ENCODE measurements around the genes RPF1 and C1orf52.

DNA sequence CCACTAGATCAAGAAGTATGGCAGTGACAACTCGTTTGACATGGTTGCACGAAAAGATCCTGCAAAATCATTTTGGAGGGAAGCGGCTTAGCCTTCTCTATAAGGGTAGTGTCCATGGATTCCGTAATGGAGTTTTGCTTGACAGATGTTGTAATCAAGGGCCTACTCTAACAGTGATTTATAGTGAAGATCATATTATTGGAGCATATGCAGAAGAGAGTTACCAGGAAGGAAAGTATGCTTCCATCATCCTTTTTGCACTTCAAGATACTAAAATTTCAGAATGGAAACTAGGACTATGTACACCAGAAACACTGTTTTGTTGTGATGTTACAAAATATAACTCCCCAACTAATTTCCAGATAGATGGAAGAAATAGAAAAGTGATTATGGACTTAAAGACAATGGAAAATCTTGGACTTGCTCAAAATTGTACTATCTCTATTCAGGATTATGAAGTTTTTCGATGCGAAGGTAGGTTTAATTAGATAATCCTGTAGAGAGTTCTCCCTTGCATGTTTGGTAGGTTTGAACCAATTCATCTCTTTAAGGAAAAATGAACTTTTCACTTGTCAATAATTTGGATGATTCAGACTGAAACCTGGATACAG lies 653 bp downstream of the IFI44 start:
- PRO-cap, 6 experiments, result no peak in any of the 6 experiments
- RAMPAGE, long total RNA, 2 experiments, result no peak in any of the 2 experiments
- RRBS, result no CpG with 5 or more reads among the region's 6 CpGs

DNA sequence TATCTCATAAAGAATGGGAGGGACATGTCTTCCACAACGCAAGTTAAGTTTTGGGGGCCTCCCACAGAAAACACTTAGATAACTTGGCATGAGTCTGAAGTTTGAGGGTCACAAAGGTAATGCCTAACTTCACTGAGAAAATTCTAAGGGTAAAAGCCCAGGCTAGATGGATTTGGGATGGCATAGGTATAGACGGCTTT lies 1038.9 kb upstream of the ADGRL4 start:
- PRO-cap, 6 experiments, result no peak in any of the 6 experiments
- RAMPAGE, long total RNA, 2 experiments, result no peak in any of the 2 experiments
- RRBS, result no CpG with 5 or more reads among the region's 2 CpGs

- PRO-cap, 6 experiments, result peak in 2 of 6 experiments; most common minus-strand start chr1:81414500 (in 2)
- RAMPAGE, long total RNA, 2 experiments, result no peak in any of the 2 experiments
- RRBS, result no CpG with 5 or more reads among the region's 8 CpGs
Observed at GRCh38 chr1:81414248-81414623, 386.5 kb upstream of the ADGRL2 start.

- PRO-cap, 6 experiments, result no peak in any of the 6 experiments
- RAMPAGE, long total RNA, 2 experiments, result no peak in any of the 2 experiments
- RRBS, result no CpG with 5 or more reads among the region's 37 CpGs
Observed at GRCh38 chr1:82136112-82136988, 335.6 kb downstream of the ADGRL2 start.

DNA sequence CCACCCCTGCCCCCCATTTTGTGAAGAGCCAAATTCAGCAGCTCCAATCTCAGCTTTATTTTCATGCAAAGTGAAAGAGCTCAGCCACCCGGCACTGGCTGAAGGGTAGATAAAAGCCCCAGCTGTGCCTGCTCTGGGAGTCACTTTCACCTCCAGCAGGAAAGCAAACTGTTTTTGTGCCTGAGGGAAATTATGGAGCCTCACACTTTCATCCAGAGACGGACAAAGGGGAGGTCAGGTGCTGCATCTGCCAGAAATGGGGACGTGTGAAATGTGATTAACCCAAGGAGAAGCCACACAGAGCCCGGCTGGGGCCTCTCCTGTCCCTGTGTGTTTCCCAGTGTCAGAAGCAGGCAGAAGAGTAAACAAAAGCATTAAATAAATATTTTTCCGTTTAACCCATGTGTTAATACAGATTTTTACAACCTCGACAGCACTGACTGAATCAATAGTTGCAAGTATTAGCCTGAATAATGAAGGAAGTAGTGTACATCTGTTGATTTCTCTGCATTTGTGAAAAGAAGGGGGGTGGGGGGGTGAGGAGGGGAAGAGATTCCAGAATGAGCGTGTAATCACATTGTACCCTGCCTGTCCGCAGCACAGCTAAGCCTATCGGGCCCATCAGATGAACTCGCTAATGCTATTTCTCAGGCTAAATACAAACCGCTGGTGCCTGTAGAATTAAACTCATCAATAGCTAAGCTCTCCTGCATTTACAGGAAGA lies 305.8 kb downstream of the TTLL7 start:
- PRO-cap, 6 experiments, result no peak in any of the 6 experiments
- RAMPAGE, long total RNA, 2 experiments, result no peak in any of the 2 experiments
- RRBS, result no CpG with 5 or more reads among the region's 11 CpGs

GRCh38 chr1:84478619-84480009 lies at the start of gene RPF1:
Gene RPF1 (plus strand): TSS chr1:84479266.
- PRO-cap, 6 experiments, result peak in 6 of 6 experiments; most common plus-strand start chr1:84479267 (in 6); most common minus-strand start chr1:84479511 (in 6)
- RAMPAGE, long total RNA, 2 experiments, result start-site peak on the plus strand in 2 of 2 experiments, at chr1:84479267-84479282 at its widest, 417 to 1,061 reads per replicate
- RRBS, result 1% methylated on average over 4 of the region's 61 CpGs

GRCh38 chr1:84603249-84603671 lies 29.0 kb upstream of the CTBS start:
- PRO-cap, 6 experiments, result no peak in any of the 6 experiments
- RAMPAGE, long total RNA, 2 experiments, result no peak in any of the 2 experiments
- RRBS, result no CpG with 5 or more reads among the region's 1 CpG

- PRO-cap, 6 experiments, result peak in 1 of 6 experiments; most common plus-strand start chr1:84759343 (in 1)
- RAMPAGE, long total RNA, 2 experiments, result no peak in any of the 2 experiments
- RRBS, result no CpG with 5 or more reads among the region's 19 CpGs
Observed at GRCh38 chr1:84758846-84759820, 68.9 kb upstream of the SSX2IP start.

GRCh38 chr1:85177403-85178275 lies 23.2 kb downstream of the SYDE2 start:
- PRO-cap, 6 experiments, result no peak in any of the 6 experiments
- RAMPAGE, long total RNA, 2 experiments, result no peak in any of the 2 experiments
- RRBS, result no CpG with 5 or more reads among the region's 6 CpGs

GRCh38 chr1:85190310-85190820 lies 10.5 kb downstream of the SYDE2 start:
- PRO-cap, 6 experiments, result no peak in any of the 6 experiments
- RAMPAGE, long total RNA, 2 experiments, result no peak in any of the 2 experiments
- RRBS, result no CpG with 5 or more reads among the region's 4 CpGs

GRCh38 chr1:85229557-85230081 lies 28.8 kb upstream of the SYDE2 start:
- PRO-cap, 6 experiments, result no peak in any of the 6 experiments
- RAMPAGE, long total RNA, 2 experiments, result no peak in any of the 2 experiments
- RRBS, result no CpG with 5 or more reads among the region's 6 CpGs

DNA sequence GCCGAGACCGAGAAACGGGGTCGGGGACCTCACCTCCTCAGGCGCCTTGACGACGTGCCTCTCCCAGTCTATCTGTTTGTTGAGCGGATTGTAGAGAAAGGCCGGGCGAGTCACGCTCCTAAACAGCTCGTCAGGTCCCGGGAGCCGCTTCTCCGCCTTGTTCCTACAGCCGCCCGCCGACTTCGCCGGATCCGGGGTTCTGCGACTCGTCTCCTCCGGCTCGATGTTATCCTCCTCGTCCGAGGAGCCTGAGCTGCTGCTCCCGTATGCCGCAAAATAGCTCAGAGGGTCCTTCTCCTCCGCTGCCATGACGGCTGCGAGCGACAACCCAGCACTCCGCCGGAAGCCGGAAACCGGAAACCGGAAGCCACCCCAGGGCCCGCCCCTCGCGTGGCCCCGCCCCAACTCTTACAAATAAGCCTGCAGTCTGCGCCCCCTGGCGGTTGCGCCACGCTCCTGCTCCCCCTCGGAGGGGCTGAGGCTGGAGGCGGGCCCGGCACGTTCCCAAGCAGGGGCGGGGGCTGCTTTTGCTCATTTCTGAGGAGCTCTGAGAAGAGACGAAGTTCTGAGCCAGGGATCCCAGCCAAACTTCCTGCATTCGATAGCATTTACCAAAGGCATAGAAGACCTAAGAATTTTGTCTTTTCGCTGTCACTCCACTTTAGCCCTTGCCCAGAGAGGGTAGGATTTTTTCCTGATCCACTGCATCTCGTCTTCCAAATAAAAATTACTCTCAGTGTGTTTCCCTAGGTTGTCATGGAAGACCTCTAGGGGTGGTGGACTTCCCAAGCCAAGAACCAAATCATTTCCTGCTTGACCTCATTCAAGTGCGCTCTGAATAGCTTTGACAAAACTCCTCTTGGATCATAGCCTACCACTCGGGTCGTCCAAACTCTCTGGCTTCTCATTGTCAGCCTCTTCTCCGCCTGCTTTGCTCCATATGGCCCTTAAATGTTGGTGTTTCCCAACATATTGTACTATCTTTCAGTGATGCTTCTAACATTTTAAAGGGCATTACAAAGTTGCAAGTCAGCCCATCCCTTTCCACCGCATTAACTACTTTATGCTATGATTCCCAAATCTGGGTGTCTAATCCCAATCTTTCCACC lies at the start of gene C1orf52:
TSS of gene C1orf52 (minus strand) at position 338 of the 1,109 bp plus-strand sequence.
- PRO-cap, 6 experiments, result peak in 6 of 6 experiments; most common plus-strand start position 850 of the sequence (in 5); most common minus-strand start position 318 of the sequence (in 4)
- RAMPAGE, long total RNA, 2 experiments, result start-site peak on the minus strand in 2 of 2 experiments, centred at position 331 of the sequence, 179 to 378 reads per replicate
- RRBS, result 1% methylated on average over 17 of the region's 60 CpGs

DNA sequence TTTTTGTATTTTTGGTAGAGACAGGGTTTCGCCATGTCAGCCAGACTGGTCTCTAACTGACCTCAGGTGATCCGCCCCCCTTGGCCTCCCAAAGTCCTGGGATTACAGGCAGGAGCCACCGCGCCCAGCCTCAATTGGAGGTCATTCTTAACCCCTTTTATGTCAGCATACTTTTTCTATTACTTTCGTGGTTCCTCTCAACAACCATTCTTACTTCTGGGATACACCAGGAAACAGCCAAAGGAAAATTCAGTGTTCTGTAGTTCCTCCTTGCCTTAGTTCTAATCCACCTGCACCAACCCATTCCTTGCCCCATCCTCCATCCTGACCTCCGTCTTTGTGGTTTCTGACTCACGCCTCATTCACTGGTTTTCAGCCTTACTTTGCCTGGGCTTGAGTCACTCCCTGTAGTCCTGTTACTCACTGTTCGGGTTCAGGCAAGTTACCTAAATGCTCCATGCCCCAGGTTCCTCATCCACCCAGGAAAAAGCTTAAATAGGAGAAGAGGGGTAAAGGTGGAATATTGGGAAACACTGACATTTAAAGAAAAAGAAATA lies 13.0 kb upstream of the BCL10 start:
- PRO-cap, 6 experiments, result no peak in any of the 6 experiments
- RAMPAGE, long total RNA, 2 experiments, result no peak in any of the 2 experiments
- RRBS, result no CpG with 5 or more reads among the region's 8 CpGs

- PRO-cap, 6 experiments, result peak in 1 of 6 experiments; most common plus-strand start chr1:85320176 (in 1)
- RAMPAGE, long total RNA, 2 experiments, result no peak in any of the 2 experiments
- RRBS, result no CpG with 5 or more reads among the region's 4 CpGs
Observed at GRCh38 chr1:85320032-85320277, 43.5 kb upstream of the BCL10 start.

- PRO-cap, 6 experiments, result no peak in any of the 6 experiments
- RAMPAGE, long total RNA, 2 experiments, result no peak in any of the 2 experiments
Observed at GRCh38 chr1:85325826-85326448, 49.5 kb upstream of the BCL10 start.

DNA sequence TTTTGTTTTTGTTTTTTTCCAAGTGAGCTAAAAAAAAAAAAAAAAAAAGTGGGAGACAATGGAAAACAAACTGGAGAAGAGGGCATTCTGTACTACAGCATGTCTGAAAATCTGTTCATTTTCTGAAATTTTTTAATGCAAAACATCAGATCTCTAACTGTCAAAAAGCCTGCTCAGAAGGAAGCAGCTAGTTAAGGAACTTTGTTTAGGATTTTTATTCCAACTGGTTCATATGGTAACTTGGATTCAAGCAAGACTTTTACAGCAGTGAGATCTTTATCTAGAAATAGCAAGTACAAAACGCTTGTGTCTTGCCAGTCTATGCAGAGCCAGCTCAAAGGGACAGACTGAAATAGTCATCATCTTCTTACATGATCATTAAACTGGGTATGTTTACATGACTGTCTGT lies 37.7 kb downstream of the DDAH1 start:
- PRO-cap, 6 experiments, result no peak in any of the 6 experiments
- RAMPAGE, long total RNA, 2 experiments, result no peak in any of the 2 experiments
- RRBS, result no CpG with 5 or more reads among the region's 1 CpG

DNA sequence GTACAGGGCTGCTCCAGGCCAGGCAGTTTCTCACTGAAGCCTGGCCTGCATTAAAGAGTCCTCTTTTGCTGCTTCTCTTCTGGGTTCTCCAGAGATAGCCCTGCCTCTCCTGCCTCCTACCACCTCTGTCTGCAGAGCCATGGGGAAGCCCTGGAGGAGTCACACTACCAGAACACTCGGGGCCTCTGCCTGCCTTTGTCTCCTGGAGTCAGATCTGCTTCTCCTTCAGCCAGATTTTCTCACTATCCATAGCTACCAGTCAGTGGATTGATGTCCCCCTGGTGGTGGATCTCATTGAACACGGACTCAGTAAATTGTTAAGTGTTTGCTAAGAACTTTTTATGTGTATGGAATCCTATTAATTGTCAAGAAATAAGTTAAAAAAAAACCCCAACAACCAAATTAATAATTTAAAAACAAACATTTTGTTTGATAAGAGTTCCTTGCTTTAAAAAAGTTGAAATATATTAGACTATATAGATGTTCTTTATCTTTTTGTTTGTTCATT lies 37.8 kb upstream of the DDAH1 start:
- PRO-cap, 6 experiments, result no peak in any of the 6 experiments
- RAMPAGE, long total RNA, 2 experiments, result no peak in any of the 2 experiments
- RRBS, result no CpG with 5 or more reads among the region's 2 CpGs

DNA sequence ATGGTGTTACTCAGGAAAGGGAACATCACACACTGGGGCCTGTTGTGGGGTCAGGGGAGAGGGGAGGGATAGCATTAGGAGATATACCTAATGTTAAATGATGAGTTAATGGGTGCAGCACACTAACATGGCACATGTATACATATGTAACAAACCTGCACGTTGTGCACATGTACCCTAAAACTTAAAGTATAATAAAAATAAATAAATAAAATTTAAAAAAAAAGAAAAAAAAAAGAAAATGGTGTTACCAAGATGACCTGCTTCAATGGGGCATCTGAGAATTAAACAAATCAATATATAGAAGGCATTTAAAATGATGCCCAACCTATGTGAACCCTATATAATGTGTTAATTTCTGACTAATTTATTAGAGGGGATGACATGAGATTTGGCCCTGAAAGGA lies 4.7 kb upstream of the CCN1 start:
- PRO-cap, 6 experiments, result peak in 1 of 6 experiments; most common minus-strand start position 338 of the sequence (in 1)
- RAMPAGE, long total RNA, 2 experiments, result no peak in any of the 2 experiments
- RRBS, result no CpG with 5 or more reads among the region's 1 CpG

DNA sequence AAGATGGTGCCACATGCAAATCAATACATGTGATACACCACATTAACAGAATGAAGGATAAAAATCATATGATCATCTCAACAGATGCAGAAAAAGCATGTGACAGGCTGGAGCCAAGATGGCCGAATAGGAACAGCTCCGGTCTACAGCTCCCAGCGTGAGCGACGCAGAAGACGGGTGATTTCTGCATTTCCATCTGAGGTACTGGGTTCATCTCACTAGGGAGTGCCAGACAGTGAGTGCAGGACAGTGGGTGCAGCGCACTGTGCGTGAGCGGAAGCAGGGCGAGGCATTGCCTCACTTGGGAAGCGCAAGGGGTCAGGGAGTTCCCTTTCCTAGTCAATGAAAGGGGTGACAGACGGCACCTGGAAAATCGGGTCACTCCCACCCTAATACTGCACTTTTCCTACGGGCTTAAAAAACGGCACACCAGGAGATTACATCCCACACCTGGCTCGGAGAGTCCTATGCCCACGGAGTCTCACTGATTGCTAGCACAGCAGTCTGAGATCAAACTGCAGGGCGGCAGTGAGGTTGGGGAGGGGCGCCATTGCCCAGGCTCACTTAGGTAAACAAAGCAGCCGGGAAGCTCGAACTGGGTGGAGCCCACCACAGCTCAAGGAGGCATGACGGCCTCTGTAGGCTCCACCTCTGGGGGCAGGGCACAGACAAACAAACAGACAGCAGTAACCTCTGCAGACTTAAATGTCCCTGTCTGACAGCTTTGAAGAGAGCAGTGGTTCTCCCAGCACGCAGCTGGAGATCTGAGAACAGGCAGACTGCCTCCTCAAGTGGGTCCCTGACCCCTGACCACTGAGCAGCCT lies 61.4 kb downstream of the CCN1 start:
- PRO-cap, 6 experiments, result no peak in any of the 6 experiments
- RAMPAGE, long total RNA, 2 experiments, result no peak in any of the 2 experiments
- RRBS, result no CpG with 5 or more reads among the region's 23 CpGs

DNA sequence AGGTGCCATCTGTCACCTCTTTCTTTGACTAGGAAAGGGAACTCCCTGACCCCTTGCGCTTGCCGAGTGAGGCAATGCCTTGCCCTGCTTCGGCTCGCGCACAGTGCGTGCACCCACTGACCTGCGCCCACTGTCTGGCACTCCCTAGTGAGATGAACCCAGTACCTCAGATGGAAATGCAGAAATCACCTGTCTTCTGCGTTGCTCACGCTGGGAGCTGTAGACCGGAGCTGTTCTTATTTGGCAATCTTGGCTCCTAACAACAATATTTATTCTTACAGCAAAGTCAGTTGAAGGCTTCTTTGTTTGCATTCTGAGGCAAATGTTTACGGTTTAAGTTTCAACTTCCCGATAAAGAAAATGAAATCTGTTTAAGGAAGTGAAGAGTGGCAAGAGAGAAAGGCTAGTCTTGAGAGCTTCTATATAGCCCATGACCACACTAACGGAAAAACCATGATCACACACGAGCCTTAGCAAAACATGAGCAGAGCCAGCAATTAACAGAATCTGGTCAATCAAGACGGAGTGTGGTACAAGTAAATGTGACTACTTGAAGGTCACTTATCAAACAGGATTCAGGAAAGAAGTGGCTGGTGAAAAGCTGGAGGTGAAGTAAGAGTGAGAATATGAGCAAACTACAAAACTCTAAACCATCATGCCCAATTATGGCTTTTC lies 122.6 kb upstream of the ZNHIT6 start:
- PRO-cap, 6 experiments, result no peak in any of the 6 experiments
- RAMPAGE, long total RNA, 2 experiments, result no peak in any of the 2 experiments
- RRBS, result no CpG with 5 or more reads among the region's 15 CpGs

Data from heart left ventricle (tissue), 7 donors.